Thoracic aorta endothelial cell (primary cell): ENCODE results near the genes GCNT3 and BNIP2.

GRCh38 chr15:59260117-59260601 lies 53.5 kb downstream of the LDHAL6B start:
- CAGE, long polyA plus RNA, result no peak

- CAGE, long polyA plus RNA, result no peak
These were observed 76.4 kb downstream of the MYO1E start for GRCh38 chr15:59296054-59296908.

GRCh38 chr15:59374122-59374383 lies 1.4 kb upstream of the MYO1E start:
- CAGE, long polyA plus RNA, result no peak

DNA sequence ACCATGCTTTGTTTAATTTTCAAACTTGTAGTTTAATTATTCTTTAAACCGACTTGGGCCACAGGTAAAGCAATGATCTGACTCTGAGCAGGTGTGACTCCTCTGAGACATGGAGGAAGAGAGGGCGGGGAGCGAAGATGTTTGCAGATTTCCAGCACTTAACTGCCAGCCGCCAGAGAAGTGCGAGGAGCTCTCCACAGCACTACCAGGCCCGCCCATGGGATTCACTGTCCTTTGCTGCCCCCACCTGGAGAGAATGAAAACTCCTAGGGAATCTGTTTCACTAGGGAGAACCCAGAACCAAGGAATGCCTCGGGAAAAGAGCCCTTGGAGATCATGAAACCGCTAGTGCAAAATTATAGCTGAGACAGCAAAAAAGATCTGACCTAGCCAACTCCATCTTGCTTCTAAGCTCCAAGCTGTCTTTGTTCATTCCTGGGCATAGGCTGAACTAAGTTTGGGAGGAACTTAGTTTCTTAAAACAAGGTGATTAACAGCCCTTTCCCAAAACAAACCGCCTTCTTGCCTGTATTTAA lies 82.7 kb upstream of the GCNT3 start:
- CAGE, long polyA plus RNA, result no peak

DNA sequence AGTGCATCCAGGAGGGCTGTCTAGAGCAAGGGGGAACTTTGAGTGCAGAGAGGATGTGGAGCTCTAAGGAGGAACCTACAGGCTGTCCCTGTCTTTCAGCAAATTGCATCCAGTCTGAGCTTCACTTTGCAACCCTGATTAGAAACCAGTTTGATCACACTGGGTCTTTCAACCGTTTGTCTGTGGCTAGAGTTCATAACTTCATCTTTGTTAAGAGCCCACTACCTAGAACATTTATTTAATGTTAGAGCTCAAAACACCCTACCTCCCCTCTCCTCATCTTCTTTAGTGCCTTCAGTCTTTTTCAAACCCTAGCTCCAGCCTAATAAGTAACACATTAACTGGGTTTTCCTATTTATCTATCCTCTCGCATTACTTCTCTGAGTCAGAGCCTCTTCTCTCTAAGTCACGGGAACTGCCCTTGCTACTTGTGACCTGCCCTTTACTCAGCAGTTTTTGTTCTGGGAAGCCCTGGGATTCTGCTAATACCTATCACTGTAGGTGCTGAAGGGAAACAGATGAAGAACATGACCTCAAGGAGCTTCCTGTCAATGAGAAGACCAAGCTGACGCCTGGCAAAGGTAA lies at the start of gene GCNT3:
GCNT3 (plus strand) TSS at position 383 of the 585 bp plus-strand sequence.
- CAGE, long polyA plus RNA, result no peak

GRCh38 chr15:59686343-59686689 lies 2.8 kb downstream of the BNIP2 start:
- CAGE, long polyA plus RNA, result no peak

DNA sequence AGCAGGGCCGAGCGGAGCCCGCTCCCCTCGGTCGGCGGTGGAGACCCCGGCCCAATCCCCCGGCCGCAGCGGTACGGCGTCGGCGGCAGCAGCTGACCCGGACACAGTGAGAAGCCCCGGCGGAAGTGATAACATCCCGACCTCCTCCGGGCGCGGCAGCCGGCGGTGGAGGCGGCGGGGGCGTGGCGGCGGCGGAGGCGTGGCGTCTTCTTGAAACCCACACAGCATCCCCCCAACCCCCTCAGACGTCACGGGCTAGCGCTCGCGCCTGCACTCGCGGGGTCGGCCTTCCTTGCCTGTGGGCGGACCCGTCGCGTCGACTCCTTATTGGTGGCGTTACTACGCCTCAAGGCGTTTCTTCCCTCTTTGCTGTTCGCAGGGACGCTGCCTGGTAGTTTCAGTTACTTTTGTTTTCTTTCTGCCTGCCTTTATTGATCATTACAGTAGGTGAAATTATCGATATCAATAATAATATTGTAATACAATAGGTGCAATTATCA lies at the start of gene BNIP2:
BNIP2 (minus strand) TSS at position 108 of the 500 bp plus-strand sequence.
- CAGE, long polyA plus RNA, result no peak

DNA sequence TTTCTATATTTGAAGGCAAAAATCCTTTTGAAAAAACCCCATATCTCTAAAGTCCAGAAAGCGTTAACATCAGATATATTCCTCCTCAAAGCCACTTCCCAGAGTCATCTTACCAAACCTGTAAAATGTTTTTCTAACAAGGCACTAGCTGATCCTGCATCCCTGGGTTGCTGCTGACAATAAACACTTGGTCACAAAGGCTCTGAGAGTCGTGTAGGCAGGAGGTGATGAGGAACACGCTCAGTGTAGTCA lies 73.3 kb downstream of the FOXB1 start:
- CAGE, long polyA plus RNA, result no peak

DNA sequence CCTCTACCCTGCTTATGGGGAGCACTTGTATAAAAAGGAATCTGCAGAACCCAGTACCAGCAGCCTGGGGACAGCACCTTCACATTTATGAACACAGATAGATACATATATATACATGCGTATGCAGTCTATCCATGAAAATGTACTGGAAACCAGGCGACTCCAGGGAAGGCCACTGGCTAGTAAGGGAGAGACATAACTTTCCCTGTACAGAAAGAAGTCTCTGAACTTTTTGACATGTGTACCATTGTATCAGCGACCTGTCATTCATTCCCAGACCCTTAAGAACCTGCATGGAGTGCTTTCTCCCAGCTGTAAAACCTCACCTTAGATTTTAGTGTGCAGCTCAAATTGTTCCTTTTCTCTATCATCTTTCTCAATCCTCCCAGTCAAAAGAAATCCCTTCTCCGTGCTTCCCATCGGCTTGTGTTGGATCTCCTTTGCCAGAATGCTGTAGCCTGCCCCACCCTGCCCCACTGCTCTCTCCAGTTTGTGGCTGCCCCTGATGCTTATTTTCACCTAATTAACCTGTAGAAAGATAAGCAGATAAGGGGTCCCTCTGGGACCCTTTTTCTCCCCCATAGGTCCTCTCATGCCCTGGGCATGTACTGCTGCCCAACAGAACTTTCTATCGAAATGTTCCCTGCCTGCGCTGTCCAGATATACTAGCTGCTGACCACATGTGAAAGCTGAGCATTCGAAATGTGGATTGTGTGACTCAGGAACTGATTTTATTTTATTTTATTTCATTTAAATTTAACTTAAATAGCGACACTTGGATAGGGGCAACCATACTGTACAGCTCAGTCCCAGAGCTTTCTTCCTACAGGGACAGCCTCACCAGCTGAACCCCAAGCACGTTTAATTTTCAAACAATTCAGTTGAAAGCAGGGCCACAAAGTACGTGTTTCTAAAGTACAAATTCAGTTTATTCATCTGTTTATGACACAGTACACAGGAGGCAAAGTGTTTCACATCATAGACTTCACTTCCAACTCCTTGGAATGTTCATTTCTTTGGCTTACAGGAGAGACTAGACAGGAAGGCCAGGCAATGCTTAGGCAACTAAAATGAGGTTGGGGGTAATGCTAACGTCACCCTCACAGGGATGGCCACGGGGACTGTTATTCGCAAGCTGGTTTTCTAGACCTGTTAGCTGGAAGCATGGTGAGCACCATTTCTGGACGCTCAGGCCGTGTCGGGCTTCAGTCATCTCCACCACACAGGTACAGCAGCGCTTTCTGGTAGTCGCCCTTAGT lies 50.9 kb downstream of the ANXA2 start:
- CAGE, long polyA plus RNA, result no peak

GRCh38 chr15:60370198-60370972 lies 27.4 kb downstream of the ANXA2 start:
- CAGE, long polyA plus RNA, result no peak

- CAGE, long polyA plus RNA, result no peak
These were observed 21.1 kb downstream of the ANXA2 start for GRCh38 chr15:60376525-60377274.

DNA sequence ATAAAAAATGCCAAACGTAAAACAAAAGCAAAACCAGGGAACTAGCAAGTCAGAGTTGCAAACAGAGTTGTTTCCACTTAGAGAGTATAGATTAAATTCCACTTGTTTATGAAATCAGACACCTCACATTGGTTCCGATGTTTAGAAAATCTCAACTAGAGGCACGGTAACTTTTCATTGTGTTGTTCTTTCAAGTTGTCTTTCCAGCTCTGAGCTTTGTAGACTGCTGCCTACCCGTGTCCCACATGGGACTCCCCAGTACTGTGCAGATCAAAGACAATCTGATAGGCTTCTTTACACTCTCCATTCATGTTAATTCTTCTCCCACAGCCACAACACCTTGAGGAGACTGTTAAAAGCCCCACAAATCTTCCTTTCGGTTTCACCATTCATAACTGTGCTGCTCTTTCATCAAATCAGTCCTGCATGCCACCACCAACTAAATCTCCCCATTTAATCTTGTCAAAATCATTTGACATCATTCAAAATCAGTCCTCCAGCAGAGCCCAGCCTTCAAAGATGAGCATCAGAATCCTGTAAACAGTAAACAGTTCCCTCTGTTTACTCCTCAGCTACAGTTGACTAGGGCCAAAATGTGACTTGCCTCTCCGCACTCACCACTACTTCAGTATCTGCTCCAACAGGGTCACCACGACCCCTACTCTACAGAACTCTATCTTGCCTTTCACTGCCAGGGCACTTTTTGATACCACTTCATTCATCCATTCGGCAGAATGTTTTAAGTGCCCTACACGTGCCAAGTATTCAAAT lies 8.4 kb downstream of the ANXA2 start:
- CAGE, long polyA plus RNA, result no peak

- CAGE, long polyA plus RNA, result no peak
These were observed 6.8 kb downstream of the ANXA2 start for GRCh38 chr15:60390806-60391591.

DNA sequence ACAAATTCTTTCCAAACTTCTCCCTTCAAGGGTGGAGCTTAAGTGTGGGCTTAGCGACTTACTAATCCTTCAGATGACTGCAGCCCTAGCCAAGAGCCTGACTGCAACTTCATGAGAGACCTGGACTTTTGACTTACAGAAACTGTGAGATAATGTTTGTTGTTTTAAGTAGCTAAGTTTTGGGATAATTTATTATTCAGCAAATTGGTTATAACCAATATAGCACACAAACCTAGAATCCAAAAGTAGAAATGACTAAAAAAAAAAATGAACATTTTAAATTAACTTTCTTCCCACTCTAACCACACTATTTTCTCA lies 22.1 kb upstream of the ANXA2 start:
- CAGE, long polyA plus RNA, result no peak

GRCh38 chr15:60477792-60478494 lies 999 bp downstream of the ICE2 start:
- CAGE, long polyA plus RNA, result no peak

DNA sequence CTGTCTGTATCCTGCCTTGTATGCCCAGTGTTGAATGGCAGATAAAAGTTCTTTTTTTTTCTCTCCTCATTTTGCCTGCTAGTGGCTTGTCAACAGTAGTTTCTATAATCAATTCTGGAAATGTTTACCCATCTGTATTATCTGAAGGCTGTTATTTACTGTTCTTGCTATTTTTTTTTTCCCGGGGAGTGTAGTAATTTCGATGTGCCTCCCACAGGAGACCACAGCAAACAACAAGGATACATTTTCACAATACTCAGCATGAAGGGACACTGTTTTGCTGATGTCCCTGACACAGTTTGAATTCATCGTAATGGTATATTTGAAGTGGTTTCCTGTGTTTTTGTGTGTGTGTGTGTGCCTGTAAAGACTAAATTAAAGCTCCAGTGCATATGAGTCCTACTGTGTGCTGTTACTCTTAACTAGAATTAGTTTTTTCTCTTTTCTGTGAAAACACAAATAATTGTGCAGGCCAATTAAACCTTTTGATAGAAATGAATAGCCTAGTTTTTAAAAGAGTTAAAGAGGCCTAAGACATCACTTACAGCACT lies 92.1 kb upstream of the ICE2 start:
- CAGE, long polyA plus RNA, result no peak

DNA sequence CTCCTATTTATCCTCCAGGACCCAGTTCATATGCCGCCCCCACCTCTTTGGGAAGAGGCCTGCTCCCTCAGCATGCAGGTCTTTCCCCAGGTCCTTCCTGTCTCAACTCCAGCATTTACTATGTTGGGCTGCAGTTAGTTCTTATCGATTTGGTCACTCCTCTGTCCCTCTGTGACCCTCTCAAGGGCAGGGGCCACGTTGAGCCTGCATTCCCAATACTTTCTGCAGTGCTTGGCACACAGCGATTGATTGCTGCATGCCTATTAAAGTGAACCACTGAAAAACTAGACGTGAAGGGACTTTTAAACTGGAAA lies 321.8 kb upstream of the ICE2 start:
- CAGE, long polyA plus RNA, result no peak

- CAGE, long polyA plus RNA, result no peak
These were observed 72.7 kb downstream of the RORA start for GRCh38 chr15:61156136-61157161.

DNA sequence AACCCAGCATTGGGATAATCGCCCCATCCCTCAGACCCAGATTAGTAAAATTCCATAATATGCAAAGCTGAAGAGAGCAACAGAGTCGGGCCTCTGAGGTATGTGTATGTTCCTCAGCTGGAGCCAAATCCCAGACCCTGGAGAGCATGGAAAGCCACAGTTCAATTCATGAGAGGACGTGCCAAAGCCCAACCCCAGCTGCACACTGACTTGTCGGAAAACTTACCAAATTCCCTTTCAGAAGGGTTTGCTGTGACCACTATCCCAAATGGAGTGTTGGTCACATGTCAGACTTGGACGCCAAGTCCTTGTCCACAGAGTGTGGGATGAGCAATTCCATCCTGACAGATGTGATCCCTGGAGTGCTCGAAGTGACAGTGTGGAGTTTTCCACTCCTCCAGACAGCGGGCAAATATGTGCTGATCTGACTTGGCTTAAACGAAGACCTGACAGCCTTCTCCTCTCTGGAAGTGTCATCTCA lies 71.2 kb downstream of the RORA start:
- CAGE, long polyA plus RNA, result no peak

- CAGE, long polyA plus RNA, result no peak
These were observed 160.6 kb upstream of the RORA start for GRCh38 chr15:61389723-61390078.